Subcutaneous preadipocyte (primary cell): ENCODE measurements around the gene SEC23B.

- CAGE, long polyA plus RNA: no peak
Observed at GRCh38 chr20:18507251-18508341, at the start of gene SEC23B. SEC23B (plus strand) TSS chr20:18507940.

DNA sequence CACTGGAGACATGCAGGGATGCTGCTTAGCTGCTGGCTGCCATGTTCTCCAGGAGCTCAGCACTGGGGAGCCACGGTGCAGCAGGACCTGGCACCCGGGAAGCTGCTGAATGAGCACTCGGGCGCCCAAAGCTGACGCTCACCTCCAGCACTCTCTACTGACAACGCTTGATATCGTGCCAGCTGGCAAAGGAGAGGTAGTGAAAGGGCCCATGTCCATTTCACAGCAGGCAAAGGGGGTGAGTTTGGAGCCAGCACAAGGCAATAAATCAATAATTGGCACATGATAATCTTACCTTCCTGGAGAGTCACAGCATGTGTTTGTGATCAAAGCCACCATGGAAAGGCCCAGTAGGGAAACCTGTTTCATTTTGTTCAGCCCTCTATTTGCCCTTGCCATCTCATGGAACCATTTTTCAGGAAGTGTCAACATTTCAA is 23.3 kb upstream of the SMIM26 start:
- CAGE, long polyA plus RNA: no peak

- CAGE, long polyA plus RNA: no peak
Observed at GRCh38 chr20:18585033-18585757, 2.7 kb upstream of the DTD1 start.

DNA sequence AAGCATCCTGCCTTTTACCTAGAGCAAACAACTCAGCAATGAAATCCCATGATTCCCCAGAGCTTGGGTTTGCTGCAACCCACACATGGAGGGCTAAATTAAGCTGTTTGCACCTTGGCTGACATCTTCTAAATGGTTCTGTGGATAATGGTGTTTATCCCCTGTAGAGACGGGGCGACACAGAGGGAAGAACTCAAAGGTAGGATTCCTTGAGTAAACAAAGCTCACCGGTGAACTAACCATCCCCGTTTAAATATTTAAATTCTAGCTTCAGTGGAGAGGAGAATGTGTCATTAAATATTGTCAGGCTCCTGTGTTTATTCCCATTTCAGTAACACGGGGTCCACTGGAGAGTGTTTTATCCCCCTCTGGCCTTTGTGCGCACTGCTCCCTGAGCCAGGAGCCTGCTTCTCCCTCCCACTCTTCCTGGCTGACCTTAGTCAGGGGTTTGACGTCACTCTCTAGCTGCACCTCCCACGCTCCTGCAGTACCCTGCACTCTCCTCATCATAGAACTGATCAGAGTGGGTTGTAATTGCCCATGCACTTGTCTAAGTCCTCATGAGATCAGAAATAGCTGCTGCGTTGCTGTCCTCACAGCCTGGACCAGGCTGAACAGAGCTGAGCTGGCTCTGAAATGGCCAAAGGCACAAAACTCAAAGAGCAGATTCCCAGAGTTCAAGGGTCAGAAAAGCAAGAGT is 170.5 kb downstream of the SCP2D1 start:
- CAGE, long polyA plus RNA: no peak

DNA sequence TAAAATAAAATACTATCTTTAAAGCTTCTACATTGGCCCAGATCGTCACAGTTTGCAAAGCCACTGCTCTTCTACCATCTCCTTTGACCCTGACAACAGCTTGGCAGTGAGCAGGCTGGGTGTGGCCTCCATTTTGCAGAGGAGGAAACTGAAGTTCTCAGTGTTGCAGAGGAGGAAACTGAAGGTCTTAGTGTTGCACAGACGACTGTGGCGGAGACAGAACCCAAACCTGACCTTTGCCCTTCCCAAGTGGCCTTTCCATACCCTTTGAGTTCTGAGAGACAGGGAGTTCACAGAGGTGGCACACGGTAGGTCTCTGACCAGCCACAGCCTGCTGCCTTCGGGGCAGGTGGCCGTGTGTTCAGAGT is 113.6 kb upstream of the SLC24A3 start:
- CAGE, long polyA plus RNA: no peak

DNA sequence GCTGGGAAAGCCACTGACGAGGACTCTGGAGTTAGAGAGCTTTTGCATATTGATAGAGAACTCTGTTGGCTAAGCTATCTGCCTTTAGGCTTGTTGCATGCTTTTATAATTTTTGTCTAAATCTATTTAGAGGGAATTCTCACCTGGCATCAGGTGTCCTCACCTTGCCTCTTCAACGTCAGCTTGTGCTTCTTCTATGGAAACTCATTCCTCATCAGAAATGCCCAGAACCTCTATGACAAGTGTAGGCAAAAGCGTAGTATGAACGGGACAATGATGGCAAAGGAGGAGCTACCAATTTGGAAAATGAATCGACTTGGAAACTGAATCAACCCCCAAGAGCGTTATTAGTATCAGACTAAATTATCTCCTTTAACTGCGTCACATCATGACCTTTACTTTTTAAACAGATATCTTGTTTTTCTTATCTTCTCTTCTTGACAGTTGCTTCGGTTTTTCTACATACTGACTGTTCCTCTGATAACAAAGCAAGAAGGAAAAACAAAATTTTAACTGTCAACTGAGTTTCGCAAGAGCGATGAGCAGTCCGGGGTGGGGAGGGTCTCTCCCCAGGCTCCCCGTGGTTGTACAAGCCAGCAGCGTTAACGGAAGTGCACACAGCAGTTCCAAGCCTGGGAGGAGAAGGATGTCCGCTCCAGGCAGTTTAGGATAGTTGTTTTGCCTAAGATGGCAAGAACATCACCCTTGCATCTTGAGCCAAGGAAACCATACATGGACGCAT is 20.4 kb downstream of the SLC24A3 start:
- CAGE, long polyA plus RNA: no peak

DNA sequence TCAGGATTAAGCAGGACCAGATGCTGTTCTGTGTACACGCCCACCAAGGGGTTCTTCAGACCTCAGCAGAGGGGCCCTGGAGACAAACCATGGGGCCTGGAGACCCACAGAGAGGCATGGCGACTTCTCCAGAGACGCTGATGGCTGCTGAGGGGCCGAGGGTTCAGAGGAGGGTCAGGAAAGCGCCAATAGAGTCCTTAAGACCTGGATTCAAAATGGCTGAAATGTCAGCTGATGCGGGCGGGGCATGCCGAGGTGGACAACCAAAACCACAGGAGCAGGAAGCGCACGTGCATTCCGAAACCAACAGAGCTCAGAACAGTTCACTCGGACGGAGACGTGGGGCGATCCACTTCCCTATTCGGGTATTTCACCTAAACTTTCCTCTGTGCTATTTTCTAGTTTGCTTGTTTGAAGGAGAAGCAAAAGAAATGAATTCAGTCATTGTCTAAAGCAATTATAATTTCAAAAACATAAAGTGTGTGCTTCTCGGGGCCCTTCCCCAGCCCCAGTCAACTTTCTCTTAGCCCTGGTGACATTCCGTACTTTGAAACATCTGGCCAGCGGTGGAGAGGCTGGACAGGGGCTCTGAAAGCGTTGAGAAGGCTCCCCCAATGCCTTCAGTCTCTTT is 99.8 kb upstream of the RIN2 start:
- CAGE, long polyA plus RNA: no peak

DNA sequence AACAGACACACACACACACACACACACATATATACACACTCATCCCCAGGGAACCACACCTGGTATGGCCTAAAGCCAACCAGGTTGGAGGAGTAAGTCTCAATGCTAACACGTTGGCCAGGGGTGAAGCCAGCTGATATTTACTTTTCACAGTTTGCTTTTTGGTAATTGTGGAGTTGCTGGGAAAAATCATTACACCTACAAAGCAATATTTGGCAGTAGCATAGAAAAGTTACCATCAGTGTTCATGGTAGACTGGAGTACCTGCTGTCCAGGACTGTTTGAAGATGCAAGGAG is 50.3 kb upstream of the NAA20 start:
- CAGE, long polyA plus RNA: no peak

DNA sequence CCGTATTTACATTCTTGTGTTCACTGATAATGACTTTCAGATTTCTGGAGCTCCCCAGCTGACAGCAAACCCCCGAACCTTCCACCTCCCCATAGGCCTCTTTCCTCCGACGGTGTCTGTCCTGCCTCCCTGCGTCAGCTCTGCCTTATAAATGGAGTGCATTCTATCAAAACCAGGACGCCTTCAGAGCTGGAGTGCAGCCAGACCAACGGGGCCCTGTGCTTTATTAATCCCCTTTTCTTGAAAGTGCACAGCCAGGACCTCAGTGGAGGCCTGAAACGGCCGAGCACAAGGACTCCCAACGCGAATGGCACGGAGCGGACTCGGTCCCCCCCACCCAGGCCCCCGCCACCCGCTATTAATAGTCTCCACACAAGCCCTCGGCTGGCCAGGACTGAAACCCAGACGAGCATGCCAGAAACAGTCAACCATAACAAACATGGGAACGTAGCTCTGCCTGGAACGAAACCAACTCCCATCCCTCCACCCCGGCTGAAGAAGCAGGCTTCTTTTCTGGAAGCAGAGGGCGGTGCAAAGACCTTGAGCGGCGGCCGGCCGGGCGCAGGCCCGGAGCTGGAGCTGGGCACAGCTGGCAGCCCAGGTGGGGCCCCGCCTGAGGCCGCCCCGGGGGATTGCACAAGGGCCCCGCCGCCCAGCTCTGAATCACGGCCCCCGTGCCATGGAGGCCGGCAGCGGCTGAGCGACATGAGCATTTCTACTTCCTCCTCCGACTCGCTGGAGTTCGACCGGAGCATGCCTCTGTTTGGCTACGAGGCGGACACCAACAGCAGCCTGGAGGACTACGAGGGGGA is 42.3 kb upstream of the NAA20 start:
- CAGE, long polyA plus RNA: no peak

DNA sequence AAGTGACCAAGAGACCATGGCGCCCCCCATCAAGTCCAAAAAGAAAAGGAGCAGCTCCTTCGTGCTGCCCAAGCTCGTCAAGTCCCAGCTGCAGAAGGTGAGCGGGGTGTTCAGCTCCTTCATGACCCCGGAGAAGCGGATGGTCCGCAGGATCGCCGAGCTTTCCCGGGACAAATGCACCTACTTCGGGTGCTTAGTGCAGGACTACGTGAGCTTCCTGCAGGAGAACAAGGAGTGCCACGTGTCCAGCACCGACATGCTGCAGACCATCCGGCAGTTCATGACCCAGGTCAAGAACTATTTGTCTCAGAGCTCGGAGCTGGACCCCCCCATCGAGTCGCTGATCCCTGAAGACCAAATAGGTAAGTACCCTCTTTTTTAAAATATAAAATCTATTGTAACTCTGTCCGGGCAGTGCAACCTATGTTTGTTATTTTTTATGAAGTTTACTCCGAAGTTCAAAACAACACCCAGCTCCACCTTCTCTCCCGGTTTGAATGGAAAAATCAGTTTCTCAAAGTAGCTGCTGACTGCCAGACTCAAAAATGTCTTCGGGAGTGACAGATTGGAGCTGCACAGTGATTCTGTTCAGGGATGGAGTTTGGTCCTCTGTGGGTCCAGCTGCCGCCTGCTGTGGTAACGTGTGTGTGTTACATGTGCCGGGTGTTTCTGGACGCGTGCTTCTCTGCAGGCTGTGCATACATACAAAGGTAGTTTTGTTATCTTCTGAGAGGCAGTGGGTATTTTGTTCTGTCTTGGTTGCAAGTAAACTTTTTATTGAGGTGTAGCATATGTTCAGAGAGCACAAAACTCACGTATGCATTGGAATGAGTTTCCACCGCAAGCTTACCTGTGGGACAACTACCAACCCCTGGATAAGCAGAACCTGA is 41.5 kb upstream of the NAA20 start:
- CAGE, long polyA plus RNA: no peak

GRCh38 chr20:20073634-20074649 is 21.6 kb downstream of the CFAP61 start:
- CAGE, long polyA plus RNA: no peak

- CAGE, long polyA plus RNA: no peak
Observed at GRCh38 chr20:20084351-20084814, 32.1 kb downstream of the CFAP61 start.

DNA sequence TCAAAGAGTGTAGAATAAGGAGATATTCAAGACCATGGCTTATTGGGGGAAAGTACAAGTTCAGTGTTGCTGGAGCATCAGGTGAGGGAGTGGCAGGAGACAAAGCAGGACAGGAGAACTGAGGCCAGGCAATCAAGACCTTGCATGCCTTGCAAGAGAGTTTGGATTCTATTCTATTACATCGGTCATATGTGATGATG is 81.9 kb downstream of the CFAP61 start:
- CAGE, long polyA plus RNA: no peak

DNA sequence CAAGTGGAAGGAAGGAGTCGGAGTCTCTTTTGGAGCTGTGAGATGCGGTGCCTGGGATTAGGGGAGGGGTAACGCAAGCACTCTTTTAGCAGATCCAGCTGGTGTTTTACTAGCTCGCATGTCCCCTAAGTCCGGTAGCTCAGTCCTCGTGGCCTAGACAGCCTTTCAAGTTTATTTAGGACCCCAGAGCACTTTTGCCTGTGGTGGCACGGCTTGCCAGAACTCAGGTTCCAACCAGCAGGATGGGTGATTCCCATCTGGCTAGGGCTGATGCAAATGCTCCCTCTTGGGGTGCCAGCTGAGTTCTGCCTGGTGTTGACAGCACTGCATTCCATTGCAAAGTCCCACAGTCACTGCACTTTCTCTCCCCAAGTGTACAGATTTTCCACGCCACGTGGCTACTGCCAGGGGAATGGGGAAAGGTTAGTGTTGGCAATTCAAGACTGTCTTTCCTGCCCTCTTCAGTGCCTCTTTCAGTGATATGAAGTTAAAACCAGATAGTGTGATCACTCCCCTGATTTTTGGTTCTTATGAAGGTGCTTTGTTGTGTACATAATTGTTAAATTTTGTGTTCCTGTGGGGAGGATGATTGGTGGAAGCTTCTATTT is 85.9 kb downstream of the CFAP61 start:
- CAGE, long polyA plus RNA: no peak

- CAGE, long polyA plus RNA: no peak
Observed at GRCh38 chr20:20363764-20364779, 3.8 kb upstream of the INSM1 start.

GRCh38 chr20:20366478-20367153 is 1.3 kb upstream of the INSM1 start:
- CAGE, long polyA plus RNA: no peak

GRCh38 chr20:20402866-20403489 is 35.1 kb downstream of the INSM1 start:
- CAGE, long polyA plus RNA: no peak

DNA sequence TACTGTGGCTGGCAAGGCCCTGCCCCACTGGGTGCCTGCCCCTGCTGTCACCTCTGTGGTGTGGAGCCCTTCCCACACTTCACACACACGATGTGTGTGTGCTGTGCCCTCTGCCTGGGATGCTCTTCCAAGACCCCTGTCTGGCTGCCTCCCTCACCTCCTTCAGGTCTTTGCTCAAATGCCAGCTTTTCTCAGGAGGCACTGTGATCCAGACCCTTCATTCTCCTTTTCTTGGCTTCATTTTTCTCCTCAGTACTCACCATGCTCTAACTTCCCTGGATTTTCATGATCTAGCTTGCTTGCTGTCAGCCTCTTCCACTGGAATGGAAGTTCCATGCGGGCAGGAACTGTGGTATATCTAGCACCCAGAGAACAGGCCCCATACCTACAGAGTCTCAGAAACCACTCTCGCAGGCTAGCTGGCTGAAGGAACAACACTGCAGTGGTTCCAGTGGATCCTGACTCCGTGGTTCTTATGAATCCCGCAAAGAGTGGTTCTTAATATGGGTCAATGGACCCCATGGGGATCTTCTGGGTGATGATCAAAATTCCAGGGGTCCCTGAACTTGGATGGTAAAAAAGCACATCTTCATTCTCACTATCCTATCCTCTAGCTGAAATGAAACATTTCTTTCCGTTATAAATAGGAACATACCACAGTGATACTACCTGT is 69.7 kb downstream of the INSM1 start:
- CAGE, long polyA plus RNA: no peak

GRCh38 chr20:20468038-20469320 is 100.6 kb downstream of the INSM1 start:
- CAGE, long polyA plus RNA: no peak

- CAGE, long polyA plus RNA: no peak
Observed at GRCh38 chr20:20512271-20513260, 144.7 kb downstream of the INSM1 start.